Monocyte (primary cell): ENCODE results near the genes KDM4C and LURAP1L.

DNA sequence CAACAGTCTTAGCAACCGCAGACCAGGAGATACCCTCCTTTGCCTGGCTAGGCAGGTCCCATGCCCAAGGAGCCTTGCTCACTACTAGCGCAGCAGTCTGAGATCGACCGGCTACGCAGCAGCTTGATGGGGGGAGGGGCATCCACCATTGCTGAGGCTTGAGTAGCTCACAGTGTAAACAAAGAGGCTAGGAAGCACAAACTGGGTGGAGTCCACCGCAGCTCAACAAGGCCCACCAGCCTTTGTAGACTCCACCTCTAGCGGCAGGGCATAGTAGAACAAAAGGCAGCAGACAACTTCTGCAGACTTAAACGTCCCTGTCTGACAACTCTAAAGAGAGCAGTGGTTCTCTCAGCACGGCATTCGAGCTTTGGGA, 12.5 kb downstream of the RLN1 start:
- PRO-cap, 2 experiments: no peak in any of the 2 experiments

DNA sequence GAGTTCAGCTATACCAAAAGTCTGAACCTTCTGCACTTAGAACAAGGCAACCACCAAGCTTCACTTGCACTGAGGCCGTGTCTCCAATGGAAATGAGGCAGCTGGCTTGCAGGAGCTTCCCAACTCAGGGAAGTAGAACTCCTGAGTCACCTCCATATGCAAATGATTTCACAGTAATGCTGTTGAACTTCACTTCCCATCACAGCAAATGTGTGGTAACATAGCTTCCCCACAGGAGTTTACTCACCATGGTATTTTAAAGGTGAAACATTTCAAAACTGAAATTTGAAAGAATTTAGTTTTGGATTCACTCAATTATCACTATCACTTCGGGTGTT, 8.9 kb downstream of the CD274 start:
- PRO-cap, 2 experiments: no peak in any of the 2 experiments

- PRO-cap, 2 experiments: no peak in any of the 2 experiments
These were observed 47.8 kb downstream of the PDCD1LG2 start for GRCh38 chr9:5558048-5558671.

GRCh38 chr9:5627702-5628483, 1.0 kb upstream of the RIC1 start:
- PRO-cap, 2 experiments: no peak in any of the 2 experiments

- PRO-cap, 2 experiments: no peak in any of the 2 experiments
These were observed 91.2 kb upstream of the RANBP6 start for GRCh38 chr9:6106572-6106991.

DNA sequence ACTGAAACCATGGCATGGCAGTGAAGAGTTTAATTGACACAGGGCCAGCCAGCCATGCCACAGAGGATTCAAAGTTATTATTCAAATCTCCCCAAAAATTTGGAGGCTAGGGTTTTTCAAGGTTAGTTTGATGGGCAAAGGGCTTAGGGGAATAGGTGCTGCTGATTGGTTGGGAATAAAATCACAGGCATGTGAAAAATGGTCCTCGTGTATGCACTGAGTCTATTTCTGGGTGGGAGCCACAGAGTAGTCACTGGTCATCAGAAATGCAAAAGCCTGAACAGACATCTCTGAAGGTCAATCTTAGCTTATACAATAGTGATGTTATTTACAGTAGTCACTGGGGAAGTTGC, 1.3 kb downstream of the IL33 start:
- PRO-cap, 2 experiments: no peak in any of the 2 experiments

GRCh38 chr9:6414339-6414717, 1.3 kb downstream of the UHRF2 start:
- PRO-cap, 2 experiments: no peak in any of the 2 experiments

DNA sequence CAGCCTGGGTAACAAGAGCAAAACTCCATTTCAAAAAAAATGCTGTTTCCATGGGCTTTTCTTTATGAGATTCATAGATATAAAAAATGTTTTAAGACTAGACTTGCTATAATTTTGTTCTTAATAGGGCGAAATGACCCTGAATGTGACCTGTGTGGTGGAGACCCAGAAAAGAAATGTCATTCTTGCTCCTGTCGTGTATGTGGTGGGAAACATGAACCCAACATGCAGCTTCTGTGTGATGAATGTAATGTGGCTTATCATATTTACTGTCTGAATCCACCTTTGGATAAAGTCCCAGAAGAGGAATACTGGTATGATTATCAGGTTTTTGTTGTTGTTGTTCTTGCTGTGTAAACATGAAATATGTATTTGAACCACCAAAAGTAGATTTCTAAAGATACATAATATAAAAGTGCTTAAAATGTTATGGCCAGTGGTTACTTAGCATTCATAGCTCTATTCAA, 64.5 kb downstream of the UHRF2 start:
- PRO-cap, 2 experiments: no peak in any of the 2 experiments

GRCh38 chr9:6646294-6646654, 745 bp upstream of the GLDC start:
- PRO-cap, 2 experiments: no peak in any of the 2 experiments

DNA sequence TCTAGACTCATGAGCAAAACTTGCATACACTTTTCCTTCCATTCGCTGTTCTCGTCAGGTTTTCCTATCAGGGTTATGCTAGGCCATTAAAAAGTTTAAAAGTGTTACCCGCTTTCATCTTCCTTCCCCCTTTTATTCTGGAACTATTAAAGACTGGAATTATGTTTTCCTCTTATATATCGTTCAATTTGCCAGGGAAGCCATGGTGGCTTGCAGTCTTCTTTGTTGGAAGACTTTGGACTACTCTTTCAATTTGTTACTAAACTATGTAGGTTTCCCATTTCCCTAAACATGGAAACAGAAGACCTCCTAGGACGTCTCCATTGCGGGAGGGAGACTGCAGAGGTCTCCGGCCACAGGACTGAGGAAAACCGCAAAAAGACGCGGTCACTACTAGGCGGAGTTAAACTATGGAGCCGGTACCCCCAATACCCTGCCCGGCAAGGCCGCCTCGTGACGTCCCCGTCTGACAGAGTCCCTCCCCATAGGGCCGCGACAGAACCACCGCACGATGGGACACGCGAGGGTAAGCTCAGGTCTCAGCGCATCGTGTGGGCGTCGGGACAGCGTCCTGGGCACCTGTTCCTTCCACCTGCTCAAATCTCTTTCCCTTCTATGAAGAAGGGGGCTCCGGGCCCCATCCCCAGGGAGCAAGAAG, 35.1 kb upstream of the GLDC start:
- PRO-cap, 2 experiments: peak in 2 of 2 experiments; most common plus-strand start position 498 of the sequence (in 1); most common minus-strand start position 363 of the sequence (in 2)

- PRO-cap, 2 experiments: peak in 2 of 2 experiments; most common plus-strand start chr9:6758045 (in 1); most common minus-strand start chr9:6757867 (in 2)
These were observed at the start of gene KDM4C for GRCh38 chr9:6757754-6758228. KDM4C (plus strand) TSS chr9:6757973.

- PRO-cap, 2 experiments: no peak in any of the 2 experiments
These were observed 345.9 kb downstream of the KDM4C start for GRCh38 chr9:7103433-7104274.

- PRO-cap, 2 experiments: peak in 1 of 2 experiments; most common plus-strand start chr9:7976664 (in 1); most common minus-strand start chr9:7976507 (in 1)
These were observed 176.7 kb upstream of the DMAC1 start for GRCh38 chr9:7976217-7976733.

DNA sequence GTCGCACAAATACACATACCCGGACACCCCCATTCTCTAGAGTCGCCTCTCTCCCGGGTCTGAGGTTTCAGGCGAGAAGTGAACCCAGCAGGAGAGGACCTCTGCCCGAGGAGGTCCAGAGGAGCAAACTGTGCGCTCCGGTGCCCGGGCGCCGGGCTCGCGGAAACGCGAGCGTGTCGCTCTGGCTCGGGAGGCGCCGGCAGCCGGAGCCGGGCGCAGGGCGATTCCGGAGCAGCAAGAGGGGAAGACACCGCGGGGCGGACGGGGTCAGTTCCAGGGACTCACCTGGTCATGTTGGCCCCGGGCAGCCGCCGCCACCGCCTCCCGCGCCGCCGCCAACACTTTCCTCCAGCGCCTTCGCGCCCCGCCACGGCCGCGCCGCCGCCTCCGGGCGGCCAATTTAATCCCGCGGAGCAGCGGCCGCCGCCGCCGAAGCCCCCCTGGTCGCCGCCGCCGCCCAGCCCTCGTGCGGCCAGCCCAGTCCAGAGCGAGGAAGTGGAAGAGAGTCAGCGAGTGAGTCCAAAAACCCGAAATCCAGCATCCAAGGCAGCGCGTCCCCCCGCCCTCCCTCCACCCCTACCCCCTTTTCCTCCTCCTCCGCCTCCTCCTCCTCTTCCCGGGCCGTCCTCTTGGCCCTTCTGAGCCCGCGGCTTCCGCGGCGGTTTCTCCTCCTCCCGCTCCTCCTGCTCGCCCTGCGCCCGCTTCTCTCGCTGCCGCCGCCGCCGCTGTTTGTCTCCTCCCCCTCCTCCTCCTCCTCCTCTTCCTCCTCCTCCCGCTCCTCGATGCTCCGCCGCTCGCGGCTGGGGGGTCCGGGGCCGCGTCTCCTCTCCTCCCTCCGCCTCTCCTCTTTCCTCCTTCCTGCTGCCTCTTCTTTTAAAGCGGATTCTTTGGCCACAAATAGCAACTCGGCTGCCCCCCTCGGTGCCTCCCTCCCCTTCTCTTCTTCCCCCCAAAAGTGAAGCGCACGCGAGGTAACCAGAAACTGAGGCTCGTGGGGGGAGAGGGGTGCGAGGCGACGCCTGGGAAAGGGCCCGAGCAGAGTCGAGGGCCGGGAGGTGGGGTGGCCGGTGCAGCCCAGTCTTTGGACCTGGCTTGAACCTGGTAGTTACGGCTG, 1058.1 kb upstream of the DMAC1 start:
- PRO-cap, 2 experiments: no peak in any of the 2 experiments

DNA sequence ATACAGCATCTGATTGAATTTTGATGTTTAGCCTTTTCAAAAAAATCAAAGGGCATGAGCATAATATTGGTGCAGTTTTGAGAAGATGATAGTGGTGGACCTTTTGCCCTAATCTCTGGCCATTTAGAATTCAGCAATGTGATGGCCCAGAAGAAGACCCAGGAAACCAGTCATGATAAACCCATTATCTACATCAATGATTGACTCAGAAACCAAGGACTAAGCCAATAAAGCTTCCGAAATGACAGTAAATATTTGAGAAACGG, 1158.7 kb upstream of the DMAC1 start:
- PRO-cap, 2 experiments: no peak in any of the 2 experiments

DNA sequence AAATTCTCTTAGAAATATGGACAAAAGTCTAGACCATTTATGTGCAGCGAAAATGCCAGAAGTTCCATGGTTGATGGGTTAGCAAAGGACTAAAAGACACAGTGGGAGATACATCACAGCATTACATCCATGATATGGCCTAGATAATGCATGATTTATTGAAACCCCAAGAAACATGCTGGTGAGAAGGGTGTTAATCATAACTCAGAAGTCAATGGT, 836.1 kb upstream of the PTPRD start:
- PRO-cap, 2 experiments: no peak in any of the 2 experiments

- PRO-cap, 2 experiments: no peak in any of the 2 experiments
These were observed at the start of gene LURAP1L for GRCh38 chr9:12774715-12775430. LURAP1L (plus strand) TSS chr9:12775020.

GRCh38 chr9:13034192-13034850, 245.2 kb downstream of the MPDZ start:
- PRO-cap, 2 experiments: no peak in any of the 2 experiments

- PRO-cap, 2 experiments: no peak in any of the 2 experiments
These were observed 208.9 kb downstream of the MPDZ start for GRCh38 chr9:13070445-13071097.

DNA sequence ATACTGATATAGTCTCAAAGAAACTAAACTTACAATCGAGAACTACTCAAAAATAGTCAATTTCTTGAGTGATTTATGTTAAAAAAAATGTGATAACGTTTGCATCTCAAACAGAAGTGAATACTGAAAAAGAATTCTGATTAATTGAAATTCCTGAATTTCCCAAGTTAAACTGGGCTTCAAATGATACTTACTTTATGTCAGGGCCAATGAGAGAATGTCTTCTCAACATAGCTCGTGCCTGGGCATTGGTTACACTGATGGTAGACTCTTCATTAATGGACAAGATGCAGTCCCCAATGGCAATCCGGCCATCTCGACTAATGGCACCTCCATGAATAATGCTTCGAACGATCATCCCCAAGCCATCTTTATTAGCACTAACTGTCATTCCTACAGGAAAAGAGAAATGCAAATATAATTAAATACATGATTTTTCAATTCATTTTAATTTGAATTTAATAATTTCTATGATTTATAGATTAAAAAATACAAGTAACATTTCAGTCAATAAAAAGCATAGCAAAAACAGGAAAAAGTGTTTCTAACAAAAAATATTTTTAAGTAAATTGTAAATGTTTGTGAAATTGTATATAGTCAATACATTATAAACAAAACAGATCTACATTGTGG, 111.2 kb downstream of the MPDZ start:
- PRO-cap, 2 experiments: no peak in any of the 2 experiments